ENCODE measurements around the genes APBB1, OR10A2, NLRP10 and C11orf16.

- RRBS = 0% methylated on average over 3 of the region's 87 CpGs
These were observed at the start of gene APBB1 for GRCh38 chr11:6418071-6419329. TSS of gene APBB1 (minus strand) at chr11:6419094.

DNA sequence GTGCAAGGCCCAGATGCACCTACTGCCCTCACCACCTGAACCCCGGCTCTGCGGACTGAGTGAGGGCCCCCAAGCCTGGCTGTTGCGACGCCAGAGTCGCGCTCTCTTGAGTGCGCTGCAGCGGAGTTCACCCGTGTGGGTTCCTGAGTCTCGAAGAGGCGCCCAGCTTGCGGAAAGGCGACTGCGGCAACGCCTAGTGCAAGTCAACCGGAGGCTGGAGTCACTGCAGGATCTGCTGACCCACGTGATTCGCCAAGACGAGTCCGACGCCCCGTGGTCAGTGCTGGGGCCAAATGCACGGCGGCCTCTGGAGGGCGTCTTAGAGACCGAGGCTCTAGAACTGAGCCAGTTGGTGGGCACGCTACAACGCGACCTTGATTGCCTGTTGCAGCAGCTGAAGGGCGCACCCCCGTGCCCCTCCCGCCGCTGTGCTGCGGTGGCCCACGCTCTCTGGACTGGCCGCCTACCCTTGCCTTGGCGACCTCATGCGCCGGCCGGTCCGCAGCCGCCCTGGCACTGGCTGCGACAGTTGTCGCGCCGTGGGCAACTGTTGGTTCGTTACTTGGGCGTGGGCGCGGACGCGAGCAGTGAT, 32.7 kb downstream of the RRP8 start:
- RRBS = no CpG with 5 or more reads among the region's 52 CpGs

DNA sequence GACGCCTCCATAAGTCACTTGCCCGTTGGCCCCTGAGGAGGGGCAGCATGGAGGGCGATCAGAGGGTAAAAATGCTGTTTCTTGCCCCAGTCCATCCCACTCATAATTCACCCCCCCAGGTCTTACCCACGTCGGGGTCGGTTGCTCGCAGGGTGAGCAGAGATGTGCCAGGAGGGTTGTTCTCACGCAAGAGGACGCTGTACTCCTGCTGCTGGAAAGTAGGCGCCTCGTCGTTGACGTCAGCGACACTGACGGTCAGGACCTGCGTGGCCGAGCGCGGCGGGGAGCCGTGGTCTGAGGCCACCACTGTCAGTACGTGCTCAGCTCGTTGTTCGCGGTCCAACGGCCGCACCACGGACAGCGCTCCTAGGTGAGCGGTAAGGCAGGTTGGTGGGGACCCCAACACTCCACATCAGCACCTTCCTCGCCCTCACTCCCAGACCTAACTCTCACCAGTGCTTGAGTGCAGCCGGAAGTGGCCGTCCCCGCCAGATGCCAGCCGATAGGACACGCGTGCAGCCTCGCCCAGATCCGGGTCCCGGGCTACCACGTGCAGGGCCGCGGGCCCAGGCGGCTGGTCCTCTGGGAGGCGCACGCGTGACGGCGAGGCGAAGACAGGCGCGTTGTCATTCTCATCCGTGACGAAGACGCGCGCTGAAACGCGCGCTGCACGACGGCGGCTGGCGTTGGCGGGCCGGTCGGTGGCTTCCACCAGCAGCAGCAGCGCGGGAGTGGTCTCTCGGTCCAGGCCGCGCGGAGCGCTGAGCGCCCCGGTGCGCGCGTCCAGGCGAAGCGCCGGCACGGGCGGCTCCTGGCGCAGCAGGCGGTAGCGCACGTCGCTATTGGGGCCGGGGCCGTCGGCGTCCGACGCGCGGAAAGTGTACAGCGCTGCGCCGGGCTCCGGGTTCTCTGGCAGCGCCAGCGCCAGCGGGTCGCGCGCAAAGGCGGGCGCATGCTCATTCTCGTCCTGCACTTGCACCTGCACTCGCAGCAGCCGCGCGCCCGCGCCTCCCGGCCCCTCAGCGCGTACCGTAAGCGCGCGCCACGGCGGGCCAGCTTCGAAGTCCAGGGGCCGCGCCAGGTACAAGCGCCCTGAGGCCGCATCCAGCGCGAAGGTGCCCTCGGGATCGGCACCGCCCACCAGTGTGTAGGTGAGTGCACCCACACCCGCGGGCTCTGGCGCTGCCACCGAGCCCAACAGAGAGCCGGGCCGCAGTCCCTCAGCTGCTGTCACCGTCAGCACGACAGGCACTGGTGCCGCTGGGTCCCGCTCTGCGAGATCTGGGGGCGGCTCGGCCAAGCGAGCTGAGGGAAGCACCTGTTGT, 10.8 kb upstream of the TPP1 start:
- RRBS = 13% methylated on average over 38 of the region's 149 CpGs

- RRBS = no CpG with 5 or more reads among the region's 9 CpGs
These were observed 7.6 kb upstream of the MRPL17 start for GRCh38 chr11:6690743-6691227.

- RRBS = no CpG with 5 or more reads among the region's 4 CpGs
These were observed 28.3 kb downstream of the OR2AG2 start for GRCh38 chr11:6743367-6743952.

DNA sequence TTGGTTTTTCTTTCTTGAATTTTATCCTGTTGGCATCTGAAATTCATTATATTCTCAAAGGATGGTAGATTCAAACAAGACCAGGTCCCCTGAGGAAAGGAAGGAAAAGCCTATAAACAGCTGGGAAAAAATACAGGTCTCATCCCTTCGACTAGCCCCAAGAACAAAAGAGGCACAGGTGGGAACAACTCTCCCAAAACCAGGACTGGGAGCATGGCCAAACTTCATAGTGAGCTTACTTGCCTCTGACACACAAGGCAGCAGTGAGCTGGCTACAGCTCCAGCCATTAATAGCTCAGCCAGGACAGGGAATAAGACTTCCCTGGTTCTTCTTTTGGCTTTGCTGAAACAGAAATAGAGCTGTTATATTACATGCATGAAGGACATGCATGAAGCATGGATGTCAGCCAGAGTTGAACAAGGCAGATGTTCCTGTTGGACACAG, at the start of gene OR10A2:
Gene OR10A2, plus strand, starts transcription at position 151 of the 445 bp plus-strand sequence.
- RRBS = no CpG with 5 or more reads among the region's 1 CpG

- RRBS = no CpG with 5 or more reads among the region's 3 CpGs
These were observed 6.1 kb downstream of the ZNF215 start for GRCh38 chr11:6932340-6932721.

- RRBS = 2% methylated on average over 7 of the region's 25 CpGs
These were observed 508 bp downstream of the ZNF214 start for GRCh38 chr11:7019509-7020166.

DNA sequence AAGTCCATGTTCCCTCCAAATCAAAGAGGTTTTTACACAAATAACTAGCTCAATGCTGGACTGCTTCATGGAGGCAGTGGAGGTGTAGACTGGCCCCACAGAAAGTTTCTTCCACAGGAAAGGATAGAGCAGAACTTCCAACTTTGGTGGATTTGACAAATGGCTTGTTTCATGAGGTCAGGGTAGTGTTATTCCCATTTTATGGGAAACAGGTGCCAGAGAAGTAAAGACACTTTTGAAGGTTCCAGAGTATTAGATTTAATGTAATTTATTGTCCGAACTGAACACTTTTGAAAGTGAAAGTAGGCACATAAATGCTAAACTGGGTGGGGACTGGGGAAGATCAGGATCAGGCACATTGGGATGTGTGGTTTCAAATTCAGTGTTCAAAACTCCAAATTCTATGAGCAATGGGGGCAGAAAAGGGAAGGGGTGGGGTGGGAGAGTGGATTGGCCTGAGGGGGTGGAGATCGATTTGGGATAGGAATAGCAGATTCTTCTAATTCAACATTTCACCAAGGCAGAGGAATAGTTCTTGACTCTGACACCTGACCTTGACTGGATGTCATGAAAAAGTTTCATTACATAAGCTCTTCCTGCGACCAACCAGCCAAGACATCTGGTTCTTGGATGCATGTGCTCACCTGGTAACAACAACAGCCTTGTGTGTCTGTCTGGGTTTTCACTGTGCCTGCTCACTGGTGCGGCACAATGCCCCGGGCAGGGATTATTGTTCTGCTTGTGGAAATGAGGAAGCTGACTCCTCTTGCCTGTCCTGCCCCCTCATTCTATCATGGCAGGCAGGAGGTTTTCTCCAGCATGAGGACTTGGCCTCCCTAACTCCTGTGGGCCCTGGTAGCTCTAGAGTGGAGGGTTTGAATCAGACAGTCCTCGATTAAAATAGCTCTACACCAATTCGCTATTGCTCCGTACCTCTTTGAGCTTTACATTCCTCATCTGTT, 10.8 kb downstream of the PPFIBP2 start:
- RRBS = no CpG with 5 or more reads among the region's 8 CpGs

DNA sequence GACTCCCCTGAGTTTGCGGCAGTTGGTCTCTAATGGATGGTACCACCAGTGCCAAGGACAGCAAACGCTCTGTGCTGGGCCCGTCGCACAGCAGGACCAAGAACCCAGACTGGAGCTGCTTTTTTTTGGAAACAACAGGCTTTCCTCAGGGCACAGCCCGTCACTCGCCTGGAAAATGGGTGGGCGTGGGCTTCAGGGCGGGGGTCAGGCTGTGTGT, 62.8 kb downstream of the PPFIBP2 start:
- RRBS = no CpG with 5 or more reads among the region's 8 CpGs

GRCh38 chr11:7896569-7896893, 34.5 kb downstream of the OR10A6 start:
- RRBS = no CpG with 5 or more reads among the region's 1 CpG

DNA sequence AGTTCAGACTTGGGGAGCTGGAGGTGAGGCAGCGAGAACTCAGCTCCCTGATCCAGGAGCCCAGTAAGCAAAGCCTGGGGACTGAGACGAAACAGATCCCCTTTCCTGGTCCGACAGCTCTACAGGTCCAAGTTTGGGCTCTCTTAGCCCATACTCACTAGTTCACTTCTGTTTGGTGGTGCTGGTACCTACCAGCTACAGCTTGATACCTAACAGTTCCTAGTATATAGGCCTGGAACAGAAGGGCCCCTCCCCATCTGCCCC, at the start of gene NLRP10:
Gene NLRP10, minus strand, starts transcription at position 199 of the 264 bp plus-strand sequence.
- RRBS = no CpG with 5 or more reads among the region's 3 CpGs

DNA sequence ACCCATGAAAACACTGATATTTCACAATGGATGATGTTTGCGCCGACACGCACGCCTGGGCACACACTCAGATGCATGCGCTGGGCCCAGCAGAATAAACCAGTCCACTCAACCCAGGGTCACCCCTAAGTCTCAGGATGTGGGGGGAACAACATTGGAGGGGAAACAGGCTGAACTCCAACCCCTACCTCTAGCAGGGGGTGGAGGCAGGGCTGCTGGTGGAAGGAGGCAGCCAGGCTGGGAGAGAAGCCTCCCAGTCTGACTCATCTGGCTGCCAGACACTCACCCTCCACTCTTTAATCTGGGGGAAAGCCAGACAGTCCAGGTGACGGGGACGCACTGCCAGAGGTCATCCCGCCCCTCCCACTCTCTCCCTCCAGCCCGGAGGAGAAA, 29.7 kb downstream of the LMO1 start:
- RRBS = no CpG with 5 or more reads among the region's 9 CpGs

DNA sequence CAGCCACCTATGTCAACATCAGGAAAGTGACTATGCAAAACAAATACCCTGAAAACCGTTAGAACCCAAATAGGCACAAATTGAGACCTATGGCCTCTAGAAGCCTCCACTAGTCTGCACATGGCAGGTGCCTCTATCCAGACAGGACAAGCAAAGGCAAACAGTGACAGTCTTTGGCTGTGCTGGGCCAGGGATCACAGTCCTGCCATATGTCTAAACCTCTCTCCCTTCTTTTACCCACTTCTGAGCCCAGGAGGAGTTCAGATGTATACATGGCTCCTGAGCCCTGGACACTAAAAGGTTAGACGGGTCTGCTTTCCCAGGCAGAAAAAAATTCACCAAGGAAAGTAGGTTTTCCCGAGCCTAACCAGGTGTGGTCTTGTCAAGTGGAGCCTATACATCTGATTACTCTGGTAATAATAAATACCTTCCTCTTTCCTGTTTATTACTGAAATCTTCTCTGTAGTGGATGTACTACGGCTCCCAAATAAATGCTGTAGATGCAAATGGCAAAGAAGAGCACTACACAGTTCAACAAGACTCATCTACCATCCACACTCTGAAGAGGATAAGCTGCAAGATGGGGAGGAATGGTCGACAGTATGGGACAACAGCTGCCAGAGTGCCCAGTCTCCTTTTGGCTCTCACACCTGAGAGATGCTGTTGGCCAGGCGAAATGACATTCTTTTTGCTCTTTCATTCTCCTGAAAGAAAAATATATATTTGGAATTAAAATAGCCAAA, 23.4 kb upstream of the STK33 start:
- RRBS = no CpG with 5 or more reads among the region's 6 CpGs

DNA sequence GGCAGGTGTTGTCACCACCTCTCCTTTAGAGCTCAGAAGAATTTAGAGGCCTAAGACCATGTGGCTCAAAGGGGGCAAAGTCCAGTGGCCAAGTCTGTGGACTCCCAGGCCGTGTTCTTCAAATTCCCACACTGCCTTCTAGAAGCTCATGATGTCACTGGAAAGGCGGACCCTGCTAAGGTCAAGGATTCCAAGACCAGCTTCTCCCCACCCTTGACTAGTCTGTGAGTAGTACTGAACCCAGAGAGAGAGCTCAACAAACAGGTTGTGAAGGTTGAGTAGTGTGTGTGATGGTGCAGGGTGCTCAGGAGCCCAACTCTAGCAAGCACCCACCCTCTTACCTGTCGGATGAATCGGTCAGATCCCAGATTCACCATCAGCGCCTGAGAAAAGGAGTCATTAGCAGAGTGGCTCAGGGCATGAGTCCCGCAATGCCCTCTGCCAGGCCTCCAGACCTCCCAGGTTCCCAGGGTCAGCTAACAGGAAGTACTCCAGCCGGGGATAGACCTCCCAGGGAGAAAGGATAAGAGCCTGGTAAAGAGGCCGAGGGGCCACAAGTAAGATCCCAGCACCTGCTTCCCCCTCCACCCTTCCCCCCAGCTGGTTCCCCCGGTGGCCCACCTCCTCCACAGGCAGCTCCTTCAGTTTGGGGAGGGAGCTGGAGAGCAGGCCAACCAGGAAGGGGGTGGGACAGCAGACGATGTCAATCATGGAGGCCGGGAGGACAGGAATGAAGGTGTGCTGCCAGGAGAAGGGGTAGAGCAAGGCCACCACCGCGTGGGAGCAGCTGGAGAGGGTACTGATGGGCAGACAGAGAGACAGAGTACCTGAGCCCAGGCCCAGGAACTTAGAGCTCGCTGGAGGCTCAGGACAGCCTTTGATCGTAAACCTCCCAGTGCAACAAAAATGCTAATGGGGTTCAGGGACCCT, 16.3 kb downstream of the RPL27A start:
- RRBS = no CpG with 5 or more reads among the region's 15 CpGs

- RRBS = no CpG with 5 or more reads among the region's 7 CpGs
These were observed 23.2 kb downstream of the DENND2B start for GRCh38 chr11:8787305-8787740.

GRCh38 chr11:8794537-8795227, 15.8 kb downstream of the DENND2B start:
- RRBS = no CpG with 5 or more reads among the region's 7 CpGs

- RRBS = no CpG with 5 or more reads among the region's 12 CpGs
These were observed at the start of gene C11orf16 for GRCh38 chr11:8932753-8933296. TSS of gene C11orf16 (minus strand) at chr11:8932947.

DNA sequence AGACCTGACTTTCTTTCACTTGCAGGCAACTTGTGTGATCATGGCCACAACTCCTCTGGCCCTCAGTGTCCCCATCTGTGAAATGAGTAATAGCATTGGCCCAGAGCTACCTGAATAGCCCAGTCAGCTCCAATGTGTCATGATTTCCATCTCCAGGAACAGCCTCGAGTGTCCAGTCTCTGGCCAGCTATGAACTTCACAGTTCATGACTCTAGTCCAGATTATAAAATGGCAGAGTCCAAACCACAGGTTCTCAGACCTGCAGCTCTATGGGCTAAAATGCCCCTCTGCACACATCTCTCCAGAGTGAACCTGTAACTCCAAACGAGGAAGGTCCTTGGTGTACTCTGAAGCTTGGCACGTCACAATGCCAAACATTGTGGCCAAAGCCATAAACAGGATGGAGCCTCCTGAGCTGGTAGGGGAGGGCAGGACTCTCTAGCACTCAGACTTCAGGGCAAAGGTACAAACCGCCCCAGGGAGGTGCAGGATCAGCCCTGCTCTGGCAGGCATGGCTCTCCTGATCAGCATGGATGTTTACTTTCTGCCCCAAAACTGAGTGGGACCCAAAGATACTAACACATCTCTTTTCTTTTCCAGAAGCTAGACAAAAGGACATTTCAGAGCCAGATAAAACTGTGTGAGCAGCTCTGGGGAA, 2.4 kb downstream of the SCUBE2 start:
- RRBS = no CpG with 5 or more reads among the region's 4 CpGs

DNA sequence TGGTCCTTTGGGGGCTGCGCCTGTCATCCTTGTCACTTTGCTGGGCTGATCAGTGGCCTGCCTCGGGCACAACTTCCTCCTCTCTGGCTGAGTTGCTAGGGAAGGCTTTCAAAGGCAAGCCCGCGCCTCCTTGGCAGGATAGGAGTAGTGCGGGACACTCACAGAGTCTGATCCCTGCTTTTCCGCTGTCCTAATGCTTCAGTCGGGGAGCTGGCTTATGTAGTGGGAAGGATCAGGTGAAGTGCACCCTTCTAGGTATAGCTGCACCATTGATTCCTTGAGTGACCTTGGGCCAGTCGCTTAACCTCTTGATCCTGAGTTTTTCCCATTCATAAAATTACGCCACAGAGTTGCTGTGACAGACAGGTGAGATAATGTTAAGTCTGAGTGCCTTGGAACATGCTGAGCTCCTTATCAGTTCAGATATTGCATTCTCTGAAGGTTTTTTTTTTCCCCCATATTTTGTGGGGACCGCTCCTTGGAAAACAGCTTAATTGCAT, 882 bp downstream of the IPO7 start:
- RRBS = no CpG with 5 or more reads among the region's 10 CpGs

Data from renal cortical epithelial cell (primary cell).